ENCODE measurements around a stretch of chr1.

- RAMPAGE, long total RNA = no peak
- RRBS = no CpG with 5 or more reads among the region's 3 CpGs
These were observed 8.1 kb downstream of the LIN28A start for GRCh38 chr1:26418767-26419149.

DNA sequence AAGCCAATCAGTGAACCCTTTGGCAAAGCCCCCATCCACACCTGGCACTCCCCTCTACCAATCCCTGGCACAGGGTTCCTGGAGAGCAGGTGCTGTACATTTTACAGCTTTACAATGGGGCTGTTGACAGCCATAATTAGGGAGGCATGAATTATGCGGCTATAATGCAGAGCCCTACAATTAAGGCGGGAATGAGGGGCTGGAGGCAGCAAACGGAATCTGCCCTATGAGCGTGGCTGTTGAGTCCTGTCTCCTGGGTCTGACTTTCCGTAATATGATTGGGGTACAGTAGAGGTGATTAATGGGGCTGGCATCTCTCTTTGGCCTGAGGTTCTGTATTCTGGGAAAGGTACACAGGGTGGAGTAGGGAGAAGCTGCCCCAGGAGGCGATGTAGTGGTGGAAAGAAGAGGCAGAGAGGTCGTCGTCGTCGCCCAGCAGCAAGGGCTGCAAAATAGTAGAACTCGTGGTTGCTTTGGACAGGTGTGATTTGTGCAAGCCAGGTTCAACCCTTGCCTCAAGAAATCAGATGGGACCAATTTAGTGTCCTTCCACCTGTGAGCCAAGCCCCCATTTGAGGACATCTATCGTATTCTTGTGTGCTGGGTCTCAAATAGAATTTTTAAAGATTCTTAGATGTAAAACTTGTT, 1.5 kb upstream of the HMGN2 start:
- RAMPAGE, long total RNA = no peak
- RRBS = no CpG with 5 or more reads among the region's 12 CpGs

DNA sequence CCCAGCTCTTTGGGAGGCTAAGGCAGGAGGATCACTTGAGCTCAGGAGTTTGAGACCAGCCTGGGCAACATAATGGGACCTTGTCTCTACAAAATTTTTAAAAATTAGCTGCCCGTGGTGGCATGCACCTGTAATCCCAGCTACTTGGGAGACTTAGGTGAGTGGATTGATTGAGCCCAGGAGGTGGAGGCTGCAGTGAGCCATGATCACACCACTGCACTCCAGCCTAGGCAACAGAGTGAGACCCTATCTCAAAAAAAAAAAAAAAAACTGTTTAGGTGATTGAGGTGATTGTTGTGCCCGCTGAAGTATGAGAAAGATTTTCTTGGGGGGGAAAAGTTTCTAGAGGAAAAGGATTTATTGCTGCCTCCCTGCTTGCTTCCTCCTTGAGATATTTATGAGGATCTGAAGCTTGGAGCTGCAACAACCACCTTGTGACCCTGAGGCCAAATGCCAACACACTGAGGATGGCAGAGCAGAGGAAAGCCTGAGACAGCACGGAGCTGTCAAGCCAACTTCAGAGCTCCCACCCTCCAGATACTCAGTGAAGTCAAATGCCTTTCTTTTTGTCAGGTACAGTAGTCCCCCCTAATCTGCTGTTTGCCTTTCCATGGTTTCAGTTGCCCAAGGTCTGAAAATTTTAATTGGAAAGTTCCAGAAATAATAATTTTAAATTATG, 14.8 kb downstream of the HMGN2 start:
- RAMPAGE, long total RNA = no peak
- RRBS = no CpG with 5 or more reads among the region's 3 CpGs

DNA sequence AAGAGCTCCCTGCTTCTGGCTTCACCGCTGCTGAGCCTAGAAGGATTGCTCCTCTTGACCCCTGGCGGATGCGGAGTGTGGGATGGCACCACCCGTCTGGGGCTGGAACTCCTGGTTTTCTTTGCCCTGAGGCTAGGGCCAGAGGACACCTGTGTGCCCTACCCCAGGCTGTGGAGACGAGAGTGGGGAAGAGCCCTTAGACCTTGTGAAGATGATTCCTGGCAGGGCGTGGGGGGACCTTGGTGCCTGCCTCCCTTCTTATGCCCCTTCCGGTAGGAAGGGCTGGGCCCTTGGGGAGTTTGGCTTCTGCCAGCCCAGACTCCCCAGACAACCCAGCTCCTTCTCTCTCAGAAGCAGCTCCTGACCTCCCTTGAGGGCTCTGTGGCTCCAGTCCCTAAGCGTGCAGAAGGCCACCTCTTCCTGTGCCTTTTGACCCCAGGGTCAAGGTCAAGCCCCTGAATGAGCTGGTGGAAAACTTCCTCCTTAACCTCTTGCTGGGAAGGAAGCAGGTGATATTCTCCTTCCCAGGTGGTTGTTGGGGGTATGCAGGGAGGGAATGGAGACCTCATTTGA, 919 bp downstream of the RPS6KA1 start:
- RAMPAGE, long total RNA = no peak
- RRBS = no CpG with 5 or more reads among the region's 8 CpGs

DNA sequence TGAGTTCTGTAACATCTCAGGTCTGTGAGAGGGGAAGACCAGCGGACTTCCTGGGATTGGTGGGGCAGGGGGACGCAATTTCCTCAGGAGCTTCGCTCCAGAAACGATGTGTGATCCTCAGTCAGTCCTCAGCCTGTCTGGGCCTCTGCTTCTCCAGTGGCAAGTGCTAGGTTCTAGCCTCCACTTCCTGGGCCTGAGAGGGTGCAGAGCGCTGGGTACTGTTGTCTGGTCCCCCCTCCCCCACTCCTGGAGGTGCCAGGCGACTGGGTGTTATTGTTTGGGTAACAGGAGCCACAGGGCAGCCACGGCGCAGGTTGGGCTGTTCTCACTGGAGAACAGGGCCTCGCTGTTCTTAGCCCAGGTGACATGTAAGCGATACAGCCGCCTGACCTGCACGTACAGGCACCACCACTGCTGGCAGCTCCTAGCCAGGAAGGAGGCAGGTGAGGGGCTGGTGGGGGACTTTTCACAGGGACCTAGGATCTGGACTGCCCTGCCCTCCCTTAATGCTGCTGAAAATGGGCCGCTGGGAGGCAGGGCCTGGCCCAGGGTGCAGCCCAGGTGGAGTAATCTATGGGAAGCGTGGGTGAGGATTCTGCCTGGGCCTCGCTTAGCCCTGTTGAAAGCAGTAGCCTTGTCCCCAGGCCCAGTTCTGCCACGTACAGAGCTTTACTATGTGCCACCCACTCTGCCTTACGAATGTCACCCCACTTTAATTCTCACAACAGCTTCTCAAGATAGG, 2.2 kb downstream of the RPS6KA1 start:
- RAMPAGE, long total RNA = no peak
- RRBS = no CpG with 5 or more reads among the region's 17 CpGs

DNA sequence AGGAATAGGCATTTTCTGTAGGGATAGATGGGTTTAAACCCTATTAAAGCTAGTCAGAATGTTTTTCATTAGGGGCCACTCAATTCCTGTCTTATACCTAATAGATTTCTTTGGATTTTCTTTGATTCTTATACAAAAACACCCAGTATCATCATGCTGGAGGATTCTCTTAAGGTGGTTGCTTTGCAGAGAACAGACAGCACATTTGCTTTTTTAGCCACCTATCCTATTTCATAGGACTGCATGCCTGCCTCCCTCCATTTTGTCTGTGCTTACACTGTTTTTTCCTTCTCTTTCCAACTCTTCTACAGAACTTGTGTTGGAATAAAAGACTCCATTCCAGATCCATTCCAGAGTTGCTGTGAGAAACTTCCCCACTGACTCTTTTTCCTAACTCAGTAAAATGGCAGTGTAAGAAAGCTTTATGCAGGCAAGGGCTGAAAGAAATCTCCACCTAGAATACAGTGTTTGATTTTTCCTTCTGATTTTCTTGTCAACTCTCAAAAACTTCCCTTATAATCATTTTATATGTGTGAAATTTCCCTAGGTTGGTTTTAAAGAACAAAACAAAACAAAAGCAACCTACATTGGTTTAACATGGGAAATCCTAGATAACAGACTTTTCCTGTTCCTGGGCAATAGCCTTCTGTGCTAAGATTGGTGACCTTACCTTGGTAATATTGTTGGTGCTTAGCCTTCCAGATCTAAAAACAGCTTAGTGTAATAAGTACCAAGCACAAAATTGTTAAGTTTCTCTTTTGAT, 5.2 kb upstream of the ARID1A start:
- RAMPAGE, long total RNA = no peak

DNA sequence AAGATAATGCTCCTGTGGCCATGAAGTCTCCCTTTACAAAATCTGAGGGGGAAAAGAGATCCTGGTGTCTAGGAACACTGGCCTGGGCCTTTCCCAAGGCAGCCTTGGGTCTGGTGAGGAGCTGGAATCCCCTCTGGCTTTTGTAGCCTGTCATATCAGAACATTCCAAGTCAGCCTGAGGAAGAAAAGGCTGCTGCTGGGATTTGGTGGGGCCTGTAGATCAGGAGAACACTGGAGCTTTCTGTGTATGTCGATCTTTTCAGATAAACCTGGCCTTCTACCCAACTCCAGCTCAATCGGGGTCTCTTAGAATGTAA, 1.6 kb upstream of the ARID1A start:
- RAMPAGE, long total RNA = no peak
- RRBS = no CpG with 5 or more reads among the region's 2 CpGs

- RAMPAGE, long total RNA = no peak
- RRBS = no CpG with 5 or more reads among the region's 17 CpGs
These were observed 33.7 kb downstream of the ARID1A start for GRCh38 chr1:26729261-26730222.

GRCh38 chr1:26762700-26763629, 24.8 kb upstream of the PIGV start:
- RAMPAGE, long total RNA = no peak
- RRBS = 97% methylated on average over 4 of the region's 12 CpGs

DNA sequence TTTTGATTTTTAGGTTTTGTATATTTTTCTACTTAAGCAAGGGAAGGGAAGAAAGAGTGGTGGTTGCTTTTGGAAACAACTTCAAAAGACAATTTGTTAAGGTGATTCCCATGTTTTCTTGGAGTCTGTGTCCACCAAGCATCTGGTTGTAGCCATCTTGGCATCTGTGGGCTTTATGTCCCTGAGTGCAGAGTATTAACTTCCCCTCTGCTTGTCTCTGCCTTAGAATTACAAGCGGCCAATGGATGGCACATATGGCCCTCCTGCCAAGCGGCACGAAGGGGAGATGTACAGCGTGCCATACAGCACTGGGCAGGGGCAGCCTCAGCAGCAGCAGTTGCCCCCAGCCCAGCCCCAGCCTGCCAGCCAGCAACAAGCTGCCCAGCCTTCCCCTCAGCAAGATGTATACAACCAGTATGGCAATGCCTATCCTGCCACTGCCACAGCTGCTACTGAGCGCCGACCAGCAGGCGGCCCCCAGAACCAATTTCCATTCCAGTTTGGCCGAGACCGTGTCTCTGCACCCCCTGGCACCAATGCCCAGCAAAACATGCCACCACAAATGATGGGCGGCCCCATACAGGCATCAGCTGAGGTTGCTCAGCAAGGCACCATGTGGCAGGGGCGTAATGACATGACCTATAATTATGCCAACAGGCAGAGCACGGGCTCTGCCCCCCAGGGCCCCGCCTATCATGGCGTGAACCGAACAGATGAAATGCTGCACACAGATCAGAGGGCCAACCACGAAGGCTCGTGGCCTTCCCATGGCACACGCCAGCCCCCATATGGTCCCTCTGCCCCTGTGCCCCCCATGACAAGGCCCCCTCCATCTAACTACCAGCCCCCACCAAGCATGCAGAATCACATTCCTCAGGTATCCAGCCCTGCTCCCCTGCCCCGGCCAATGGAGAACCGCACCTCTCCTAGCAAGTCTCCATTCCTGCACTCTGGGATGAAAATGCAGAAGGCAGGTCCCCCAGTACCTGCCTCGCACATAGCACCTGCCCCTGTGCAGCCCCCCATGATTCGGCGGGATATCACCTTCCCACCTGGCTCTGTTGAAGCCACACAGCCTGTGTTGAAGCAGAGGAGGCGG, 13.3 kb upstream of the PIGV start:
- RAMPAGE, long total RNA = no peak
- RRBS = no CpG with 5 or more reads among the region's 24 CpGs

DNA sequence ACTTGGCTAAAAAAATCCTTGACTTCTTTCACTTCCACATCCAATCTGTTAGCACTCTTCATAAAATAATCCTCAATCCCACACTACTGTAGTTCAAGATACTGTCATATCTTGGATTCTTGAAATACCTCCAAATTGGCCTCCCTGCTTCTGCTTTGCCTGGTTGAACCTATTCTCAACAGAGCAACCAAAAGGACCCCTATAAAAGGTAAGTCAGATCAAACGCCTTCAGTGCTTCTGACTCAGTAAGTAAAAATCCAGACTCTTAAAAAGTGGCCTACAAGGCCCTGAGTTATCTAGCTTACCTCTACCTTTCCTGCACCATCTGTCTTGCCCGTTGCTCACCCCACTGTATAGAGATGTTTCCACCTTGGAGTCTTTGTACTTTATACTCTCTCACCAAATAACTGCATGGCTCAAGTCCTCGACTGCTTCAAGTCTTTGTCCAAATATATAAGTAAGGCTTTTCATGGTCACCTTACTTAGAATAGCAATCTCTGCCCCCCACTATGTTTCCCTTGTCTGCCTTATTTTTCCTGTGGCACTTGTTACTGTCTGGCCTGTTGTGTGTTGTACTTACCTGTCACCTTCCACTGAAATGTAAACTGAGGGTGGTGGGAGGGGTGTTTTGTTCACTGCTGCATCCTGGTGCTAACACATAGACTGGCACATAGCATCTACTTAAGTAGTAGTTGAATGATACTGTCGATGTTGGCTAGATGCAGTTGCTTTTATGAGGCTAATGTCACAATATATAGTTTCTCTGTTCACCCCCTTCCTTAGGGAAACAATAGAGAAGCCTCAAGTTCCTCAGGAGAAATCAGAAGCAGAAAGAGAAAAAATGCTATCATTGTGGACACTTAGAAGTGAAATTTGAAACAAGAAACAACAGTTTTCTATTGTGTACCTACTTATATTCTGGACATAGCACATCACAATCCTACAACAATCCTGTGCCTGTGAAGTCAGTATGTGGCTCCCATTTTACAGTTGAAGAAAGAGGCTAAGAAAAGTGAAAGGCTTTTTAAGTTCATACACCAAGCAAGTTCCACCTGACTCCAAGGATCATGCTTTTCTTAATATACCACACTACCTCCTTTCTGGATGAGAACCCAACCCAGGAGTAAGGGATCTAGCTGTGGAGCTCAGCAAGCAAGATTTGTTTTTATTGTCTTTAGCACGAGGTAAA, 4.8 kb upstream of the PIGV start:
- RAMPAGE, long total RNA = no peak
- RRBS = no CpG with 5 or more reads among the region's 5 CpGs

- RAMPAGE, long total RNA = no peak
- RRBS = no CpG with 5 or more reads among the region's 4 CpGs
These were observed 9.9 kb downstream of the PIGV start for GRCh38 chr1:26797450-26798223.

DNA sequence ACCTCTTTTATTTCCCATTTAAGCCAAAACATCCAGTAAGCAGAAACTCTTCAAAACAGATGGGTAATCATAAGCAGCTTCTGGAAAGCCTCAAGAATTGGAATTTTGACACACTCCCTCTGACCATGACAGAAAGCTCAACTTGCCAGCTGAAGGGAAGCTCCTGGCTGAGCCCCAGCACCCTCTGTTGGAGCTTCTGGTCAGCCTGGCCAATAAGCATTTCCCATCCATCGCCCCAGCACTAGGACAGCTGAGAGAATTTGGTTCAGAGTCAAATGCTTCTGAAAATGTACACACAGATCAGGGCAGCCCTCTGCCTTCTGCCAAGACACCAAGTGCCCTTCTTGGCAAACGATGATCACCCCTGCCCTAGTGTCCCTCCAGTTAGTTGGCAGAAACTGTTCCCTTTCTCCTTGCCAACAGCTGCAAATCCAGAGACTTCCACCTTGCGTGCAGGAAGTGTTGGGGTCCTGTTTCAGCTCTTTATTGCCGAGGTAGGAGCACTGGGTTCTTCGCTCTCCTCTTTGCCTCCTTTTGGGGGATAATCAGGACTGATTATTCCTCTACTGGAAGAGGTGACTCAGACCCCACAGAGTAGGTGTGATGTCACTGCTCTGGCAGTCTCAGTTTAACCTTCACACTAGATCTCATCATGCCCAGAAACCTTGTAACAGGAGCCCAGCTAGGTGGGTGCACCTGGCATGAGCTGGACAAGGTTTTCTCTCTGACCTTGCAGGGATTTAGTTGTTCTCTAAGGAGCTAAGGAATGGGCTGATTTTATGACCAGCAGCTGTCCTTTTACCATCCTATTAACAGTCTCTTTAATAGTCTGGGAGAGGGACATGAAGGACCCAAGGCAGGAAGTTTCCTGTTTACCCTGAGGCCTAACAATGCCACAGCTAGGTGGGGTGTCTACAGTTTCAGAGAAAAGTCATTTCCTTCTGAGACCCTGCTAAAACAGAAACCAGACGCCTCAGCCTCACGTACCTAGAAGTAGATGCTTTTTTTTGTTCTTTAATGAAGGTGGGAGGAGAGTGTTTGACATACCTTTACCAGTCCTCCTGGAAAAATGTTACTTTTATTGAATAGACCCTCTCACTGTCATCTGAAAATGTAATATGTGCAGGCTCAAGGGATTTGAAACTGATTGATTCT, 12.1 kb downstream of the PIGV start:
- RAMPAGE, long total RNA = no peak
- RRBS = no CpG with 5 or more reads among the region's 7 CpGs

GRCh38 chr1:26847766-26848324, 15.1 kb upstream of the SFN start:
- RAMPAGE, long total RNA = no peak
- RRBS = no CpG with 5 or more reads among the region's 10 CpGs

GRCh38 chr1:26855471-26856103, 7.4 kb upstream of the SFN start:
- RAMPAGE, long total RNA = no peak
- RRBS = no CpG with 5 or more reads among the region's 5 CpGs

DNA sequence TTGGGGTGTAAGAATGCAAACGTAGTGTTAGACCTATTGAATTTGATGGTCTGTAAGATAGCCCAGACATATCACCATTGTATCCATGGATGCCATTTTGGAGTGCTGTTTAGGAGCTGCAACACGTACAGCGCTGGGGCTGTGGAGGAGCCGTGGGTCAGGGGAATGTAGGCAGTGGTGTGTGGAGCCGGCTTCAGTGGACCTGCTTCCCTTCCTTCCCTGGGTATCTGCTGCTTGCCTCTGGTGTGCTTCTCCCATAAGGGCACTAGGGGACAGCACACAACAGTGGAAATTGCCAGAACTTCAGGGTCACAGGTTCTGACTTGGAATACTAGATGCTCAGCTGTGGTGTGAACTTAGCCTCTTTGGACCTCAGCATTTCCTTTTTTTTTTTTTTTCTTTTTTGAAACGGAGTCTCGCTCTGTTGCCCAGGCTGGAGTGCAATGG, 6.6 kb upstream of the KDF1 start:
- RAMPAGE, long total RNA = no peak
- RRBS = no CpG with 5 or more reads among the region's 7 CpGs

GRCh38 chr1:26994029-26994668, 657 bp downstream of the TRNP1 start:
- RAMPAGE, long total RNA = no peak
- RRBS = 1% methylated on average over 35 of the region's 90 CpGs

DNA sequence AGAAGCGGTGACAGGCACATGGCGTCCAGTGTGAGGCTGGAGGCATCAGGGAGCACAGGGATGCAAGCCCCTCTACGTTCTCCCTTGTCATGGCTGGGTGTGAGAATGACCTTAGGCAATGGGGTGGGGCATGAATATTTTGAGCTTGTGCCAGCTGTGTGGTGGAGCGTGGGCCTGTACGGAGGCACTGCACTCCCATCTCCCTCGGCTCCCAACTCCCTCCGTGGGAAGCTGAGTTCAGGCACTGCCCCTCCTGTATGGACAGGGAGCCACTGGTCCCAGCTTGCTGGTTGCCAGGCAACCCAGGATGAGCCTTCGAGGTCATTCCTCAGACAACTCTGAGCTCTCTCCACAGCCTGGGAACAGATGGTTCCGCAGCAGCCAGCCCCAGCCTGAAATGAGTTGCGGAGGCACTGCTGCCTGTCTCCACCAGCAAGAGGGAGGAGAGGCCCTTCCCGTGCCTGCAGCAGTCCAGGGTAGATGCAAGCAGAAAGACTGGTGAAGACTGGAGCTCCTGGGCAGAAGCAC, 58.3 kb upstream of the TENT5B start:
- RAMPAGE, long total RNA = no peak
- RRBS = no CpG with 5 or more reads among the region's 11 CpGs

- RAMPAGE, long total RNA = no peak
- RRBS = no CpG with 5 or more reads among the region's 13 CpGs
These were observed 45.2 kb downstream of the SLC9A1 start for GRCh38 chr1:27109662-27110243.

DNA sequence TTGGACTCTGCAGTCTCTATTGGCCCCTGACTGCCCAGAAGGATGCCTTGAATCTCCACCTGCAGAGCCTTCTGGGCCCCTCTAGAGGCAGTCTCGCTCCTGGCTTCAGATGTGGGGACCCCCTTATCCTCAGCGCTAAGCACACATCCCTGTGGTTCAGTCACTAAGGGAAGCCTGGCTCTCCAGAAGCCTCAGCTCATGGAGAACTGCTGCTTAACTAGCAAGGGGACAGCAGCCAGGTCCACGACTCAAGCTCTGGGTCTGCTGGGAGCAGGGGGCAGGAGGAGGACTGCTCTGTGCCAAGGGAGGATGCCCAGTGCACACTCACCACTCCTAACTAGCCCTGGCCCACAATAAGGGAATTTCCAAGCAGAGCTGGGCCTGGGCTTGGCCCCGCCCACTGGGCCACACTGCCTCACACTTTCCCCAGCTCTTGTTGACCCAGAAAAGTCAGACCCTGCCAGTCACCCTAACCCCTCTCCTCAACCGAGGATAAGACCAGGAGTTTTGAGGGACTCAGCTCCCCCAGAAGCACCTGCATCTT, 18.8 kb downstream of the SLC9A1 start:
- RAMPAGE, long total RNA = no peak
- RRBS = no CpG with 5 or more reads among the region's 5 CpGs

All from hepatocyte (in vitro differentiated cells and primary cell).